Glomerular endothelial cell (primary cell): ENCODE results near the genes FNBP1L and ABCA4.

DNA sequence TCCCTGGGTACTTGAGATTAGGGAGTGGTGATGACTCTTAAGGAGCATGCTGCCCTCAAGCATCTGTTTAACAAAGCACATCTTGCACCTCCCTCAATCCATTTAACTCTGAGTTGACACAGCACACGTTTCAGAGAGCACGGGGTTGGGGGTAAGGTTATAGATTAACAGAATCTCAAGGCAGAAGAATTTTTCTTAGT lies 68.3 kb upstream of the DR1 start:
- RAMPAGE, long total RNA, result no peak

GRCh38 chr1:93360682-93361630 lies 15.2 kb downstream of the DR1 start:
- RAMPAGE, long total RNA, result no peak

DNA sequence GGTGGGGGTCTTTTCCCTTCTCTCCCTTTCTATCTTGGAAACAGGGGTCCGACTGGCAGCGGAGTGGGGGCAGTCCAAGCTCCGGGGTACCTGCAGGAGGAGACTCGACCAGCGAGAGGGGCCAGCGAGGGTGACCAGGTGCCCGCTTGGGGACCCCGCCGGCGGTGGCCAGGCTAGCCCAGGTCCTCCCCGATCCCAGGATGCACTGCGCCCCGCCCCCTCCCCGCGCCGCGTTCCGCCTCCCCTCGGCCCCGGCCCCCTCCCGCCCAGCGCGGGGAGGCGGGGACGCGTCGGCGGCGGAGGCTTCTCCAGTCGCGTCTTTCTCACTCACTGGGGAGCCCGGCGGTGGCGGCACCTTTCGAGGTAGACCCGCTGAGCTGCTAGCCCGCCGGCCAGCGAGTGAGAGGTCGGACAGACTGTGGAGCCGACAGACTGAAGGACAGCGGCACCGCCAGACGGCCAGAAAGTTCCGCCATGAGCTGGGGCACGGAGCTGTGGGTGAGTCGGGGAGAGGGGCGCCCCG lies at the start of gene FNBP1L:
Gene FNBP1L (plus strand): TSS at position 311 of the 523 bp plus-strand sequence.
- RAMPAGE, long total RNA, result start-site peak on the plus strand centred at position 299 of the sequence, 105 bp wide, 1,238 and 1,438 reads in 2 replicates

DNA sequence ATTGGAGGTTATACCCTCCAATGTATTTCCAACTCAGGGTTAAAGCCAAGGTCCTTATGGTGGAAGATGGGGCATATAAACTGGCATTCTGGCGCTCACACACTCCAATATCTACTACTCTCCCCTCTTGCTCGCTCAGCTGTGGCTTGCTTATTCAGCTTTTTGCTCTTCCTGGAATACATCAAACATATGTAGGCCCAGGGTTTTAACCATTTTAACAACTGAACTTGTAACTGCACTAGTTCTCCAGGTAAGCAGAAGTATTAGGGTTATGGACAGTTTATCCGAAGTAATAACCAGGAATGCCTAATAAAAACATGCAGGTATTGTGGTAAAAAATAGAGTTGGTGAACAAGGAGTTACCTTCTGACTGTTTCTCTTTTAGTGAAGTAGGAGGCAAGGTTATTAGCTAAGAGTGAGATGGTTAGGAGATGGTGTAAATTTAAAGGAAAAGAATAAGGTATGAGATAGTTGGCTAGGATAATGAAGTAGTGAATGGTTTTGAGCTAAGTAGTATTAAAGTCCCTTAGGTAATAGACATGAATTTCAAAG lies 40.7 kb downstream of the FNBP1L start:
- RAMPAGE, long total RNA, result no peak

DNA sequence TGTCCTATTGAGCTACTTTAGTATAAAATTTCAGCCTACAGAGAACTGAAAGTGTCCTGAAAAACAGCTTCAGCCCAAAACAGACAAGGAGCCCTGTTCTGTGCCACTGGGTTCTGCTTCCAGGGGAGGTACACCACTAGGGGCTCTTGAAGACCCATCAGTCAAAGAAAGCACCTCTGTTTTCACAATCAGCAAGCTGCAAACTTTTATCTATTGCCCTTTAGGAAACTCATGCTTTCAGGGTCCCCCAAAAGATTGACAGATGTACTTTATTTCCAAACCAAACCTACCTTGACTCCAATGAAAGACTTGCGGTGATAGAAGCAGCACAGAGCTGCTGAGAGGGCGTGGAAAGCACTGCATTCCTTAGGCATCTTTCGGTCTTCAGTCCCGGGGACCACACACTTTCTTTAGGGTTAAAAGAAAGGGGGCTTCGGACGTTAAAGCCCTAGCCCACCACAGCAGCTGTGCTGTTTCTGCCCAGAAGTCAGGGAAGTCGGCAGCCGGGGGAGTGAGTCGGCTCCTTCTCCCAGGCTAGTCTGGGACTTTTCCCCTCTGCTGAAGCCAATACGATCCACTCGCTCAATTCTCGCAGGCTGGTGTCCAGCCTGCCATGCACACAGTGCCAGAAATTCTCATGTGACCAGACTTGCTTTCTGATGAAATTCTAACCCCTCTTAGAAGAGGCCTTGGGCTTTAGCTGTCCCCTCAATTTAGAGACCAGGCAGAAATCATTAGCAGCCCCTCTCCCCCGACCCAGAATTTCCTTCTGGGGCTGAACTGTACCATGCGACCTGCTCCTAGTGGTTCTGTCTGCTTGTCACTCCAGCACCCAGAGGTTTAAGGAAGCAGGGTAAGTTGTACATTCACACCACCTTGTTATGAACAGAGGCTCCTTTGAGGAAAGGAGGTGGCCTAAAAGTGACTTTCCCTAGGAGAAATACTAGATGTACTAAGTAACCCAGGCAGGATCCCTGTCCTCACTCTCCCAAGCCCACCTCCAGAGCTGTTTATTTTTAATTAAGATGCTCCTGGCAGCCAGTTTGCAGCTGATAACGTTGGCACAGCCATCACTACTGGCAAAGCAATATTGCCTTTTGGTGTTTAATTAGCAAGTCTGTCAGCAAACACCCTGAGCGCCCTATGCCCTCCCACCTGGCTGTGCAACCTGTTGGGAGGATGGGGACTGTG lies 67.7 kb downstream of the BCAR3 start:
- RAMPAGE, long total RNA, result no peak

GRCh38 chr1:93665545-93666406 lies 15.9 kb downstream of the BCAR3 start:
- RAMPAGE, long total RNA, result no peak

GRCh38 chr1:93679806-93680397 lies 1.7 kb downstream of the BCAR3 start:
- RAMPAGE, long total RNA, result no peak

- RAMPAGE, long total RNA, result no peak
These were observed 20.1 kb upstream of the BCAR3 start for GRCh38 chr1:93701659-93702200.

DNA sequence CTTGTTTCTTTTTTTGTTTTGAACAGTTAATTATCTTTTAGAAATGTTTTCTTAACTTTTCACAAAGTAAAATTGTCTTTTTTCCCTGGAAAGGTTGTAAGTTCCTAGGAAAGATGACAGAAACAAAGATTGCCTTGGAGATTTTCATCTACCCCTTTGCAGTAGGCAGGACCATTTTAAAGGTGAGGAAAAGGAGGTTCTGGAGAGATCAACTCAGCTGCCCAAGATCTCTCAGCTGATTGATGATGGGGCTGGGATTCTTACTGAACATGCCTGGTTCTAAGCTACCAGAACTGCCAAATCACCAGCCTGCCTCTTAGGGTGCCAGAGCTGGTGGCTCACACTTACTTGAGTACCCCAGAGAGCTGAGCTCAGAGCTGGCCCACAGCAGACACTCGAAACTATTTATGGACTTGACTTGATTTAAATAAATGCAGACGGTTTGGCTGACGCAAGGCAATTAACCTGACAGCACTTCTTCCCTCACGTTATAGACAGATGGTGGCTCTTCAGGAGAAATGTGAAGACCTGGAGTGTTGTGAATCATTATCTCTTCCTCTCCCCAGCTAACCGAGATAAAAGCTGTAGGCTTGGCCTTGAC lies 33.7 kb upstream of the BCAR3 start:
- RAMPAGE, long total RNA, result no peak

GRCh38 chr1:93723167-93723668 lies 41.6 kb upstream of the BCAR3 start:
- RAMPAGE, long total RNA, result no peak

- RAMPAGE, long total RNA, result no peak
These were observed 62.2 kb downstream of the DNTTIP2 start for GRCh38 chr1:93816740-93817271.

DNA sequence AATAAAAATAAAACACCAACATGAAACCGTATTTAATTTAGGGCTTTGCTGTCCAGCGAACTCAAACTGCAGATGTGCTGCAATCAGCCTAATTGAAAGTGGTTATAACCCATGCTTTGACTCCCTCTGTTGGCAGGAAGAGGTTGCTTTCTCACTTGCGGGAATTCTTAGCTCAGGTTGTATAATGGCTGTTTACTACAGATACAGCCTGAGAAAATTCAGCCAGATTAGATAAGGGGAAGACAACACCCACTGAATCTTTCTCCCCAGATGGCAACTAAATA lies 34.7 kb downstream of the DNTTIP2 start:
- RAMPAGE, long total RNA, result no peak

- RAMPAGE, long total RNA, result no peak
These were observed 75.5 kb downstream of the ABCA4 start for GRCh38 chr1:94045220-94046070.

DNA sequence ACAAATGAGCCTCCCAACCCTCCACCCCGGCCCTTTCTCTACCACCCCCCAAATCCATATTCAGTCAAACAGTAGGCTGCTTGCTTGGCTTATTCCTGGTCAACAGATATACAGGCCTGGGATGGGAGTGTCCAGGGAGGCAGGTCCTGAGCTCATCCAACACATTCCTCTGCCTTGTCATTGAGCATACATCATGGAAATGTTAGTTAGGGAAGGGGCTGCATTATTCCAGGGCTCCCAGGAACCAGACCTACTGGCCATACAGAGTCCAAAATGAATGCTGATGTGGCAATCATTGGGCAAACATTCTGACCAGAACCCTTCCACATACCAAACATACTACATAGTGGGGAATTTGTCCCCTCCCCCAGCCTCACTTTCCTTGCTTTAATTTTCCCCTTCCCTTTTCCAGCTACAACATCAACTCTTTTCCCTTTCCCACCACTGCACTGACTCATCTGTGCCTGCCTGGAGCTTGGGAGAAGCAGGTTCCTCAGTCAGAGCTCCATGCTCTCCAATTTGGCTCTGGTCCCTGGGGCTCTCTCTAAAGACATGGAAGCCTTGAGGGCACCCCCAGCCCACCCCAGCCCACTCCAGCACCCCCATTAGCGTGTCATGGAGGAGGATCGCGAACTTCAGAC lies 58.9 kb downstream of the ABCA4 start:
- RAMPAGE, long total RNA, result no peak

DNA sequence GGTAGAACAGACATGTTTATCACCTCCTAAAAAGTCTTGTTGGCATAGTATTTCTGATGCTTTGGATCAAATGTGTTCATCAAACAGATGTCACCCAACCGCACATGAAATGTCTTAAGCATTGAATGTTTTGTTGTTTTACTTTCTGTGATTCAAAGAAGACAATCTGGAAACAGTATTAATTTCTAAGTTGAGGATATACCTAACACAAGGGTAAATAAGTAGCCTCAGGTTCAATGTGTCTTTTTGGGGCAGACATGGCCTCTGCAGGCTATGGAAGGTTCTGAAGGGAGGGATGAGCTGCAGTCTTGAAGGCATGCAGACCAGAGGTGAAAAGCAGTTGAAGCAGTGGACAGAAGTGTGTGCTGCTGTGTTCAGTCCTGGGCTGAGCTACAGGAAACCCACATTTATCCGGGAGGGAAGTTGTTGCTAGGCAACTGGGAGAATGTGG lies 29.0 kb downstream of the ABCA4 start:
- RAMPAGE, long total RNA, result no peak

DNA sequence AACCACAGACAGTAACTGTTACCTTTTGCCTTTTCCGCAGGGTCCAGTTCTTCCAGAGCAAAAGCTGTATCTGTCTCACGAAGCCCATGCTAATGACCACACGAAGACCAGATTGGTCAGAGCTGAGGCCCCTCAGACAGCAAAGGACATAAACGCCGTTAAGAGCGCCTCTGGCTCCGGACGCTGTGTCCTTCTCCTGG lies at the start of gene ABCA4:
Gene ABCA4 (minus strand): TSS at position 191 of the 200 bp plus-strand sequence.
- RAMPAGE, long total RNA, result no peak

GRCh38 chr1:94233448-94233830 lies 3.9 kb downstream of the ARHGAP29 start:
- RAMPAGE, long total RNA, result no peak

DNA sequence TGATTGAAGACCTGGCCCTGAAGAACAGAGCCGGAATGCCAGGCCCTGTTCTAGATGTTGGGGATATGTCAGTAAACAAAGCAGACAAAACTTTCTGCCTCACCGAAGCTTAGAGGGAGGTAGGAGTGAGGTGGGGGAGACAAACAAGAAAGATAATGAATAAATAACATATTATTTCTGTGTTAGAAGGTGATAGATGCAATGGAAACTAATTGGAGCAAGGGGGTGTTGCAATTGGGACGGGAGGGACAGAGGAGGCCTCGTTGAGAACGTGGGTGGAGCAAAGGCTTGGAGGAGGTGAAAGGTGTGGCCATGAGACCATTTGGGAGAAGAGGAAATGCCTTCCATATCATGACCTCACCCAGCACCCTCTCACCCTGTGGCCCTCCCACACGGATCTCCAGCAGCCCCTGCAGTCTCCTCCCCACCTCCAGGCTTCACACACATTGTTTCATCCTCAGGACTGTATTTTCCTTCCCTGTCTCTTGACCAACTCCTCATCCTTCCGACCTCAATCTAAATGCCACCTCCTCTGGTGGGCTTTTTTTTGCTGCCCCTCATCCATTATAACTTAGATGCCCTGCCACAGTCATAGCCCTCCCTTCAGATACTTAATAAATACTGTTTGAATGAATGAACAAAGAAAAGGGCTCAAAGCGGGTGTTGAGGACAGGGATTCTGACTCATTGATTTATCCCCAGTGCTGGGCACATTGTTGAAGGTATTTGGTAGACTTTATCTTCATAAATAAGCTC lies 85.4 kb upstream of the ARHGAP29 start:
- RAMPAGE, long total RNA, result no peak

- RAMPAGE, long total RNA, result no peak
These were observed 48.9 kb upstream of the F3 start for GRCh38 chr1:94590432-94590882.

DNA sequence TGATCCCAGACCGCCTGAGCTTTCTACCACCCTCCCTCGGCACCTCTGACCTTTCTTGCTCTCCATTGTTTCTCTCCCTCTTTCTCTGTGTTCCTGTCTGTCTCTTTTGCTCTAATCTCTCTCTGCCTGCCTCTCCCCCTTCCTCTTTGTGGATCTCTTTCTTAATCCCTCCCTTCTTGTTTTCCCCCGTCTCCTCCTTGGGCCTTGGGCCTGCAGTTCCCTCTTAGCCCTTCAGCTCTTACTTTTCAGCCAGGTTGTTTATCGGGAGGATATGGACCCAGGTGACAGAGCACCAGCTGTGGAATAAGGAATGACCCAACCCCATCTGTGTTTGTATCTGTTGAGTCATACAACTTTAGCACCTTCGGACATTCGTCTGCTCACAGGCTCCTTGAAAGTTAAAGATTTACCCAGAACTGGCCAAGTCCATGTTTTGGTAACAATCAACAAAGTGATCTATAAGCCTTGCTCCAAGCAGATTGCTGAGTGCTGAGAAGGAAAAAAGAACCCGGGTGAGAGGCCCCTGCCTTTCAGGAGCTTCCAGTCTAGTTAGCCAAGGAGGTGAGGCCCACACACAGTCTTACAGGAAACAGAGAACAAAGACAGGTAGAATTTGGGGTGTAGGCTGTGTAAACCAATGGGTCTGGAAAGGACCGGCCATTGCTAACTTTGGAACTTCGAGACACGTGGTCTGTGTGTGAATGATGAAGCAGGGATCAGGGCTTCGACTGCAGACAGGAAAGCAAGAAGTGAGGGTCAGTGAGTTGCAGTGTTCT lies 66.7 kb upstream of the F3 start:
- RAMPAGE, long total RNA, result no peak